ENCODE results near the genes CADPS and SYNPR.

DNA sequence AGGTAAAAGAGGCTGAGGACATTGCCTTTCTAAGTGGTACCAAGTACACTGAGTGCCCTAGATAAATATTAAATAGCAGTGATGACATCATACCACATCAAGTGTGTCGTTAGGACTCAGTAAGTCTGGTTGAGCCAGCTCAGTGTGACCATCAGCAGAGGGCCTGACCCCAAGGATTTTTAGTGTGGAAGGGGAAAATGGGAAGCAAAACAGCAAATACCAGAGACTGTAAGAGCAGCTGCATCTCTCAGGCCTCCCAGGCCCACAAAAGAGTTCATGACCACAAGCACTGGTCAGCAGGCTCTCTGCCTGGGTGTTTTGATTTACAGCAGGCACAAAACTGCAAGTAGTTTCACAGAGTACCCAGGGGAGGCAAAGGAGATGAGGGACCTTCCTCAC lies 557.2 kb upstream of the CFAP20DC start:
- PRO-cap: no peak

GRCh38 chr3:60017487-60018296 lies 967.9 kb upstream of the CFAP20DC start:
- PRO-cap: no peak

DNA sequence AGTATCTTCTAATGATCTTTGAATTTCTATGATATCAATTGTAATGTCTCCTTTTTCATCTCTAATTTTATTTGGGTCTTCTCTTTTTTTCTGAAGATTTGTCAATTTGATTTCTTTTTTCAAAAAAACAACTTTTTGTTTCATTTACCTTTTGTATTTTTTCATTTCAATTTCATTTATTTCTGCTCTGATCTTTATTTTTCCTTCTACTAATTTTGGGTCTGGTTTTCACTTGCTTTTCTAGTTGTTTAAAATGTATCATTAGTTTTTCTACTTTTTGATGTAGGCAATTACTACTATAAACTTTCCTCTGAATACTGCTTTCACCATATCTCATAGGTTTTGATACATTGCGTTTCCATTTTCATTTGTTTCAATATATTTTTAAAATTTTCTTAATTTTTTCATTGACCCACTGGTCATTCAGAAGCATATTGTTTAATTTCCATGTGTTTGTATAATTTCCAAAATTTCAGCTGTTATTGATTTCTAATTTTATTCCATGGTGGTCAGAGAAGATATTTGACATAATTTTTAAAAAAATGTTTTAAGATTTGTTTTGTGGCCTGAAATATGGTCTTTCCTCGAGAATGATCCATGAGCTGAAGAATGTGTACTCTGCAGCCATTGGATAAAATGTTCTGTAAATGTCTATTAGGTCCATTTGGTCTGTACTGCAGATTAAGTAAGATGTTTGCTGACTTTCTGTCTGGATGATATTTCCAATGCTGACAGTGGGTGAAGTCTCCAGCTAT lies 783.9 kb downstream of the FHIT start:
- PRO-cap: no peak

DNA sequence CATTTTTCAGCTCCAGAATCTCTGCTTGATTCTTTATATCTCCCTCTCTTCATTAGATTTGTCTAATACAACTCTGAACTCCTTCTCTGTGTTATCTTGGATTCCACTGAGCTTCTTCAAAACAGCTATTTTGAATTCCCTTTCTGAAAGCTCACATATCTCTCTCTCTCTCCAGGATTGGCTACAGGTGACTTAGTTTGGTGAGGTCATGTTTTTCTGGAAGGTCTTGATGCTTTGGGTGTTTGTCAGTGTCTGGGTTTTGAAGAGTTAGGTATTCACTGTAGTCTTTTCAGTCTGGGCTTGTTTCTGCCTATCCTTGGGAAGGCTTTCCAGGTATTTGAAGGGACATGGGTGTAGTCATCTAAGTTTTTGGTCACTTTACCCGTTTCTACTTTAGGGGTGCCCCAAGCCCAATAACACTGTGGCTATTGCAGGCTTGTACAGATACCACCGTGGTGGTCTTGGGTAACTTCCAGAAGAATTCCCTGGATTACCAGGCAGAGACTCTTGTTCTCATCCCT lies 781.7 kb downstream of the FHIT start:
- PRO-cap: no peak

DNA sequence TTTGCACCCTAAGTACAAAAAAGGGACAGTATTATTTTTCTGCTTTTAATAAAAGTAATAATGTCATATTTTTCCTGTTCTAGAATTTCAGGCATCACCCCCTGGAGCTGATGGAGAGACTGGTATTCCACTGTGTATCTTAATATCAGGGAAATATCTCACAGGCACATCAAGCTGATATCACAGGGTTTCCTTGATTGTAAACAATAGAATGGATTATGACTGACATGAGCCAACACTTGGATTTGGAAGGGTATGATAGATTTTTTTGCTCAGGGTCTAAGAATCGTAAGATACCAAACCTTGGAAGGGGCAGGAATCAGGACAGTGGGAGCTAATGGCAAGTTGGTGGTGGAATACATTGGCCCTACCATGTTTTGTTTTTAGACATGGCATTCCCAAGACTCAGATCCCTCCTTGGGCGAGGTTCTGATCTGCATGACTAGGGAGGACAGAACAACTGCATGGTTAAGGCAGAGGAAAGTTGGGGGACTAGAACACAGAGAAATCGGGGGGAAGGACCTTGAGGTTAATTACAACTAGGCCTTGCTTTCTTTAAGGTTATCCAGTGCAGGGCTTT lies 61.6 kb downstream of the PTPRG start:
- PRO-cap: no peak

- PRO-cap: no peak
Measured at GRCh38 chr3:61769534-61770457, 208.4 kb downstream of the PTPRG start.

DNA sequence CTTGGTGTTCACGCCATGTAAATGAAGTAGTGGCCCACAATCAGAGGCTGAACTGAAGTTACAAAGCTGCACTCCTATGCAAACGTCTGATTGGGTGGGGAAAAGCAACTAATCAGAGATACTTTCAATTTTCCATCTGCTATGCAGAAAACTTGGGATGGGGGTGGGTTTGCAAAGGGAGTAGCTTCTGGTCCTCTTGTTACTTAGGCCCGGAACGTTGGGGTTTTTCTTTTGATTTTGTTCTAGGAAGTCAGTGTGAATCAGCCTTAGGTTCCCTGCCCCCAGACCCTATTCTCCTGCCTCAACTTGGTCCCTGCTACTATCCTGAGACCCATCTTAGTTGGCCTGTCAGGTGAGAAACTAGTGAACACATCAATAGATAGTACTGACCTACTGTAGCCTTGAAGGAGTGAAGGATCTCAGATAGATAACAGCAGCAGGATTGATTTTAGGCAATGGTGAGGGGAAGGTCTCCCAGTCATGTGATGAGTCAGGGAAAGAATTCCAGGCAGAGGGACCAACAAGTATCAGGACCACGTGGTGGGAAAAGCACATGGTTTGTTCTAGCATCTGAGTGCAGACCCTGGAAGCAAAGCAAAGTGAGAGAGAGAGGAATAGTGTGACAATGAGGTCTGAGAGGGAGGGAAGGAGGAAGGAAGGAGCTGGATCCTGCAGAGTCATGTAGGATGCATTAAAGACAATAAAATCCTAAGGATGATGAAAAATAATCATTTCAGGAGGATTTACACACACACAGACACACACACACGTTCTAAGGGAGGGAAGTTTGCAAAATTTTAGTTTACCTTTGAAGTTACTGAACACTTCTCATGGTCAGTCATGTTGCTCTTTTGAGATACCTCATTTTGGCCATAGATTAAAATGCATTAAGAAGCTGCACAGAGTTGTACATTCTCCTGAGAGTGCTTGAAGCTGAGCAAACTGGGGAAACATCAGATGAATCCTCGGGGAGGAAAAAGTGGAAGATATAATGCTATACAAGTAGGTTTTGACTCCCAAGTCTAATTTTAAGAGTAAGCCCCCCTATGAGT lies 217.3 kb downstream of the PTPRG start:
- PRO-cap: no peak

- PRO-cap: no peak
Measured at GRCh38 chr3:61797479-61798039, 236.2 kb downstream of the PTPRG start.

- PRO-cap: no peak
Measured at GRCh38 chr3:61807651-61808395, 246.5 kb downstream of the PTPRG start.

DNA sequence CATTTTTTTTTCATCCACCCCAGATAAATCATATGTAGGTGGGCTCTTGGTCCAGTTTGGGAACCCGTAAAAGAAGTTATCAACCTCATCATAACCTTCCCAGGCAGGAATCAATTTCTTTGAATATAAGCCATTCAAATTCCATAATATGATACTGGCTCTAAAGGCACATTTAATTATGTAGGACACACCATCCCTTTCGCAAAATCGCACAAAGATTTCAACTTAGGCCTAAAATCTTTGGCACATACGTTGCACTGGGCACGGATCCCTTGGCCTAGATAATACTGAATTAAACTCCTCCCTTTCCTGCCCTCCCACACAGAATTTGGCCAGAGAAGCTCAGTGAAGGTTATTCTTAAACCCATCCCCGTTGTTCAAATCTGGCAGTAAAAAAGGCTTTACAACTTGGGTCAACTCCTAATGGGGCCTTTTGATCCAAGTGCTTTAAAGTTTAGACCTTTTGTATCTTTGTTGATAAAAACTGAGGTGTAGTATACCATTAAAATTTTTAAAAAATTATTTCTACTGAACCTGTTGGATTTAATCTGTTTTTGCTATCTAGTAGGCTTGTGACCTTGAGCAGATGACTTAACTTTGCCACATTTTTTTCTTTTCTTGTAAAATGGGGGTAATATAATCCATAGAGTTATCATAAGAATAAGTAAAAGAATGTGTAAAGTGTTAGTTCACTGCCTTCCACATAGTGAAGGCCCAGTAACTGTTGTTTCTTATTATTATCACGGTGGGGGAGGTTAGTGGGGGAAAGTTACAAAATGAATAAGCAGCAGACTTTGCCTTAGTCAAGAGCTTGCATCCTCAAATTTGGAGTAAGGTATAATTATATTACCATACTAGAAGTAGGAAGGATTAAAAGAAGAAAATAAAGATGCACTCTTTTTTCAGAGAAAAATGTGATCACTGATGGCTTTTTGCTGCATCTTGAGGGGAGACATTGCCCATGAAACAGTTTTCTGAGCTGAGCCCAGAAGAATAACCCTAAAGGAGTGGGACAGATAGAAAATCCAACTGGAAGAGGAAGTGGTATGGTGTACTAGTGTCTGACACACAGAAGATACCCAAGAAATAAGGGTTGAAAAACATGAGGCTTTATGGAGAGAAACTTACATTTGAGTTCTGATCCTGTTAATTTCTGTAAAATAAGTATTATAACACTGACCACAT lies 247.4 kb downstream of the PTPRG start:
- PRO-cap: no peak

DNA sequence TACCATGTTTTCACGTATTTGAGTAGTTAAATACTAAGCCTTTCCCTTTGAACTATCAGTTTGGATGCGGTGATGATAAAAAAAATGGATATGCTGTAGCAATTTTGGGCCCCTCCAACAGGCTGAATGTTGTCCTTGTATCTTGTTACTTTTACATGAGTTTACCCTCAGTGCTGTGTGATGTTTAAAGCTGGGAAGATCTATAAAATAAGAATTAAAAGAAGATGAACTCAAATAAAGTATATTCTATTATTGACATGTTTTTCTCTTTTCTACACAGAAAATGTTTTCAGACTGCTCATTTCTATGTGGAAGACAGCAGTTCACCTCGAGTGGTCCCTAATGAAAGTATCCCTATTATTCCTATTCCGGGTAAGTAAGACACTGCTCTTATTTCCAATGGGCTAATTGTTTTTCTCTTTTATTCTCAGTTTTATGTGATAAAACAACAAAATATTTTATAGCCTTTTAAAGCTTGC lies 75.3 kb upstream of the C3orf14 start:
- PRO-cap: no peak

- PRO-cap: bidirectional peak, plus-strand start at chr3:62875471, minus-strand start at chr3:62875192
Measured at GRCh38 chr3:62875078-62875737, at the start of gene CADPS. Gene CADPS, minus strand, starts transcription at chr3:62875416.

GRCh38 chr3:62940839-62941536 lies 65.8 kb upstream of the CADPS start:
- PRO-cap: no peak

- PRO-cap: no peak
Measured at GRCh38 chr3:63051925-63052410, 176.8 kb upstream of the CADPS start.

DNA sequence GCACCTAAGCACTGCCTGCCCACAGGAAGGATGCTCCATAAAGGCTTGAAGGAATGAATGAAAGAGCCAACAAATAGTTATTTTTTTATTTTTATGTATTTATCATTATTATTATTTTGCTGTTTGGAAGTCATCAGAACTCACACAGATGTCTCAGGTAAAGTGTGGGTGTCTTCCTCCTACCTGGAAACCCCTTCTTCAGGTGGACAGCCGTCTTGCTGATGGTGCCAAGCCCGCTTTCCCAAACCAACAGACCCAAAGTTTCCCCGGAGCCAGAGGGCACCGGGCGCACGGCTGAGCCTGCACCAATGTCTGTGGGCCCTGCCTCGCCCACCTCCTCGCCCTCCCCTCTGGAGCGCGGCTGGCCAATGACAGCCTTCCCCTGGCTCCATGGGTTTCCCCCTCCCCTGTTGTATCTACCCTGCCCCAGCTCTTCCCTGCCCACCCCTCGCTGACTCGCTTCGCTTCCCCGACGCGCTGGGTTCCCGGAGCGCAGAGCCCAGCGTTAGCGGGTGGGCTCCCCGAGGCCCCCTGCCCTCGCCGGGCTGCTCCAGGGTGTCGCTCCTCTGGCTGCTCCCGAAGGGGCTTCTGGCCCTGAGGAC lies at the start of gene SYNPR:
TSS of gene SYNPR (plus strand) at position 444 of the 602 bp plus-strand sequence.
- PRO-cap: no peak

DNA sequence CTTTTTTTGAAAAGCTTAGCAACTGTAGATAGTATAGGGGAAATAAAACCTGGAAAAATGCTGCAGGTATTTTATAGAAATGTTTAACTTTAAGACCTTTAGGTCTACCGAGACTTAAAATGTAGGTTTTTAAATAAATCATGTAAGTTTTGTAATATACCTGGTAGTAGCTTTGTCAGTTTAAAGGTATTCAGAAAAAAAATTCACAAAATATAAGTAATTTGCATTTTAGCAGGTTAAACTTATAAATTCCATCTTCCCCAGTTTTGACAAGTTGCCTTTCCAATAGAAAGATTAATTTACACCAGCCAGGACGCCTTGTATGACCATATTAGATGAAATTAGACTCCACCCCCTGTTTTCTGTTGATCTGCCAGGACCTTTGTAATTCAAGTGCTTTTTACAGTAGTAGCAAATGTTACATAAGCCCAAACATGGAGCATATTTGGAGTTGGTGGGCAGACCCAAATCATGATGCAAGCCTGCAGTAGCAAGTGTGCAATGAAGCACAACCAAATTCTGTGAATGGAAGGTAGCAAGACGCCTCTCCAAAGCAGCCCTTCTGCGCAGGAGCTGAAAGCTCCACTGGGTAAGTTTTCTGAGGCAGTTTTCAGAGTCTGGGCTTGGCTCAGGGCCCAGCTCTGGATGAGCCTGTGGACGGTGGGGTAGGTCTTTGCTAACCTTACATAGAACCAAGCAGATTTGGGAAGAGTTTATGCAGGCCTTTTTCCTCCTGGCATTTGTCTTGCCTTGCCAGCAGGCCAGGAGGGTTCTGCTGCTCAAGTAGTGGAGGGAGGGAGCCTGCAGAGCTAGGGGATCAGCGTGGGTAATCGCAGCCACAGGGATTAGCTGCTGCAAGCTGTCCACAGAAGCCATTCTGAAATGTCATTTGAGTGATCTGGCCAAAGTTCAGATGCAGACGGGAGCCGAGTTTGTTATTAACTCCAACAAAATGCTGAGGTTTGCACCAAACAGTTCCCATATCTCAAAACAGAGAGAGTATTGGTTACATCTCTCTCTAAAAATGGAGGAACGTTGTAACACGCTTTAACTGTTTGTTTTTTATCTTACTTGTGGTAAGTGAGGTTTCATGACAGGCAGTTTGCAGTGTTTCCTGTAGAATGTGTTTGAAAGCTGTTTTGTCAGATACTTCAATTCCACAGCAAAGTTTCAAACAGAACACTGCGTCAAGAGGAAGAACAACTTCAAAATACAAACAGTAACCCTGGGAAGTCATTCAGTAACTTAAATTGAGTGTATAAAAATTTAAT lies 55.5 kb downstream of the PSMD6 start:
- PRO-cap: no peak

DNA sequence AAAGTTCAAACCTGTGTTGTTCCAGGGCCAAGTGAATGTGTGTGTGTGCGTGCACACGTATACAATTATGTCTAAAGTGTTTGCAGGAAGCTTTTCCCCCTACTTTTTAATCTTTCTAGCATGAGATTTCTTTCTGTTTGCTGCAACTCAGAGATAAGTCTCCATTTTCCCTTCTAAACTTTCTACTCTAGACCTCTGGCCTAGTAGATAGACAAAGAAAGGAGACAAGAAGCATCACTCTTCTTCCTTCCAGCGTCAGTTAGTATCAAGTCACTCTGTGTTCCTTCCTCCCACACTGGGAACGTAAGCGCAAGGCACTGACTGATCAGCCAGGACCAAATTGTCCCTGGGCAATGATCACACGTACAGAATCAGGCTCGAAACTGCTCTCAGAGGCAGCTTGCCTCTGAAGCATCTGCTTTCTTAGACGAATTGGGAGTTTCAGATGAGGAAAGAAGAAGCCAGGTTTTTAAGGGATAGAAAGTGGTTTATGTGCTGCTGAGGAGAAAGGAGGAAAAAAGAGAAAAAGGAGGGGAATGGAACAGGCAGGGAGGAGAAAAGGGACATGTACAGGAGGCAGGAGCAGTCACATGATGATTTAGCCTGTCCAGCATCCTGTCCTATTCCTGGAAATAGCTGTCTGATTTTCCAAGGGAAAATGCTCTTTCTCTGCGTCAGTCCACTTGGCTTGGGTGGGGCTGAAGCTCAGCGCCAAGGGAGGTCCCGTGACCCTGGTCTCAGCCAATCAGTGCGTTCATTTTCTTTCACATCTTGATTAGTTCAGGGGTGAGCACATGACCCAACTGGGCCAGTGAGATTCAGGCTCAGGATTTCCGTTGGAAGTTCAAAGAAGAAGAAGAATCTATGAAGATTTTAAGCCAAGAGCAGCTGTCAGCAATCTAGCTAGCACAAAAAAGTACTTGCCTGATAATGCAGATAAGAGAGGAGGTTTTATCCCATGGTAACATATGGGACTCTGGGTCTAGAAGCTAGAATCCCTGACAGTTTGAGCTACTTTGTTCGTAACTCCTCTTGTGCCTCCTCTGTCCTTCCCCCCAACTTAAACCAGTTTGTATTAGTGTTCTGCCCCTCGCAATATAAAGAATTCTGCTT lies 102.0 kb upstream of the PRICKLE2 start:
- PRO-cap: no peak

GRCh38 chr3:64385716-64386323 lies 160.6 kb upstream of the PRICKLE2 start:
- PRO-cap: no peak

DNA sequence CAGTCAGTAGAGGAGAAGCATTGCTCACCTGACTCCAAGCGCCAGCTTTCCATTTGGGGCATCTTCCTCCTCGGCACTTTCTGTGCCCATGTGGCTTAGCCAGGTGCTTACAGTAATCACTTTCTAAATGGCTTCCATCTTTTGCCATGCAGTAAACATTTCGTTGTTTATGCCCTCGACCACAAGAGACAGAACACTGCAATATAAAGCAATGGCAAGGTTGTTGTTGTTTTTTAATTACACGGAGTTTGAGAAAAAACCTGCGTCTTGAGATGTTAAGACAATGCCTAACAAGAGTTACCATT lies 119.5 kb downstream of the ADAMTS9 start:
- PRO-cap: no peak

- PRO-cap: no peak
Measured at GRCh38 chr3:64684630-64685617, 2.9 kb downstream of the ADAMTS9 start.

Measured in neural crest cell (in vitro differentiated cells).